ENCODE data around the gene FBXW8.

GRCh38 chr12:115982893-115983765 is 294.4 kb downstream of the MED13L start:
CAGE:
- cytosol, long polyA minus RNA, result no peak
- cytosol, long polyA plus RNA, result no peak
- long polyA plus RNA, result no peak
- nucleus, long polyA minus RNA, result no peak
- nucleus, long polyA plus RNA, result no peak

GRCh38 chr12:116015014-116015338 is 262.5 kb downstream of the MED13L start:
CAGE:
- cytosol, long polyA minus RNA, result no peak
- cytosol, long polyA plus RNA, result no peak
- long polyA plus RNA, result no peak
- nucleus, long polyA minus RNA, result no peak
- nucleus, long polyA plus RNA, result no peak

DNA sequence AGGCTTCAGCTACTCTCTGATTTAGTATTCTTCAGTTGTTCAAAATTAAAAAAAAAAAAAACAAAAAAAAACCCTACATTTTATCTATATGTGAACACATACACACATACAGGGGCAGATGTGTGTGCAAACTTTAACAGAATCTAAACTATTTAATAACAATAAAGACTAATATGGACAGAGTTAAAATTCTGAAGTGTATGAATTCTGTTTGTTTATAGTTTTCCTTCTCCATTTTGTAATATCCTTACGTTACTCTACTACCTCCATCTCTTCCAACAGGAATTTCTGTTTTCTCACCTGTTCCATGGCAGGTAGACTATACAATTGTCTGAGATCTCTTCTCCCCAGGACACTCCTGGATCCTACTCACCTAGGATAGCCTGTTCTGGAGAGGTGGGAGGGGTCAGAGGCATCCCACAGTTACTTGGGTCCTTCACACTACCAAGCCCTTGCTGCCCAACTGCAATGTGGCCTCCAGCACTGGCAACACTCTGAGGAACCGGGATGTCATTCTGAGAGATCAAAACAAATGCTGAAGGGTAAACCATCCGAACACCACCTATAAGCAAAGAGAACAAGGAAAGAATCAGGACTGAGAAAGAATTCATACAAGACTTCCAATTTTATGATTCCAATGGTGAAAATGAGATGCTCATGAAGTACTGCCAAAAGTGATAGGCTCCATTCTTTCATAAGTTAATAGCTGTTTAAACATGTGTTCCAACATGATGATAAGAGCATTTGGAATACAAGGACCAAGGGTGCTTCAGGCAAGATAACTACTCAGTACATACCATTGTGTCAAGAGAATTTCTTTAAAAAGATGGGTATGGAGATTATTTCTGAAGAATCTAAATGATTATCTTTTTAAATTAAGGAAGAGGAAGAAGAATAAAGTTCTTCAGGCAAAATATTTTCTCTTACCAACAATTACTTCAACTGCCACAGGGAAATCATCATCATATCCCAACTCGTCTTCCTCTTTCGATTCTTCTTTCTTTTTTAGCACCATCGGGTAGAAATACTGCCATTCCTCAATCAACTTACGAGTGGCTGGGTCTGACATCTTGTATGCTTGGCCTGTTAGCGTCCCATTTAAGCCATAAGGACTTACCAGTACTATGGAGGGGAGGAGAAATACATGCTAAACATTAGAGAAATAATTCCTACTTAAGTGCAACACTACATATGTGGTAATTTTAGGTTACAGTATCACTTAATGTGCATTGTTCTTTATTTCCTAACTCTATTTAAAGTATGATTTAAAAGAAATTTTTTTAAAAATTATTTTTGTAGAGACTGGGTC is 258.2 kb downstream of the MED13L start:
CAGE:
- cytosol, long polyA minus RNA, result no peak
- cytosol, long polyA plus RNA, result no peak
- long polyA plus RNA, result no peak
- nucleus, long polyA minus RNA, result no peak
- nucleus, long polyA plus RNA, result no peak

GRCh38 chr12:116064711-116065175 is 212.8 kb downstream of the MED13L start:
CAGE:
- cytosol, long polyA minus RNA, result no peak
- cytosol, long polyA plus RNA, result no peak
- long polyA plus RNA, result no peak
- nucleus, long polyA minus RNA, result no peak
- nucleus, long polyA plus RNA, result no peak

CAGE:
- cytosol, long polyA minus RNA, result no peak
- cytosol, long polyA plus RNA, result no peak
- long polyA plus RNA, result no peak
- nucleus, long polyA minus RNA, result no peak
- nucleus, long polyA plus RNA, result no peak
These were observed 1.3 kb downstream of the MED13L start for GRCh38 chr12:116276326-116276531.

CAGE:
- cytosol, long polyA minus RNA, result no peak
- cytosol, long polyA plus RNA, result no peak
- long polyA plus RNA, result no peak
- nucleus, long polyA minus RNA, result no peak
- nucleus, long polyA plus RNA, result no peak
These were observed 59.2 kb upstream of the MED13L start for GRCh38 chr12:116336658-116337189.

CAGE:
- cytosol, long polyA minus RNA, result no peak
- cytosol, long polyA plus RNA, result no peak
- long polyA plus RNA, result no peak
- nucleus, long polyA minus RNA, result no peak
- nucleus, long polyA plus RNA, result no peak
These were observed 68.6 kb upstream of the MED13L start for GRCh38 chr12:116345979-116346560.

DNA sequence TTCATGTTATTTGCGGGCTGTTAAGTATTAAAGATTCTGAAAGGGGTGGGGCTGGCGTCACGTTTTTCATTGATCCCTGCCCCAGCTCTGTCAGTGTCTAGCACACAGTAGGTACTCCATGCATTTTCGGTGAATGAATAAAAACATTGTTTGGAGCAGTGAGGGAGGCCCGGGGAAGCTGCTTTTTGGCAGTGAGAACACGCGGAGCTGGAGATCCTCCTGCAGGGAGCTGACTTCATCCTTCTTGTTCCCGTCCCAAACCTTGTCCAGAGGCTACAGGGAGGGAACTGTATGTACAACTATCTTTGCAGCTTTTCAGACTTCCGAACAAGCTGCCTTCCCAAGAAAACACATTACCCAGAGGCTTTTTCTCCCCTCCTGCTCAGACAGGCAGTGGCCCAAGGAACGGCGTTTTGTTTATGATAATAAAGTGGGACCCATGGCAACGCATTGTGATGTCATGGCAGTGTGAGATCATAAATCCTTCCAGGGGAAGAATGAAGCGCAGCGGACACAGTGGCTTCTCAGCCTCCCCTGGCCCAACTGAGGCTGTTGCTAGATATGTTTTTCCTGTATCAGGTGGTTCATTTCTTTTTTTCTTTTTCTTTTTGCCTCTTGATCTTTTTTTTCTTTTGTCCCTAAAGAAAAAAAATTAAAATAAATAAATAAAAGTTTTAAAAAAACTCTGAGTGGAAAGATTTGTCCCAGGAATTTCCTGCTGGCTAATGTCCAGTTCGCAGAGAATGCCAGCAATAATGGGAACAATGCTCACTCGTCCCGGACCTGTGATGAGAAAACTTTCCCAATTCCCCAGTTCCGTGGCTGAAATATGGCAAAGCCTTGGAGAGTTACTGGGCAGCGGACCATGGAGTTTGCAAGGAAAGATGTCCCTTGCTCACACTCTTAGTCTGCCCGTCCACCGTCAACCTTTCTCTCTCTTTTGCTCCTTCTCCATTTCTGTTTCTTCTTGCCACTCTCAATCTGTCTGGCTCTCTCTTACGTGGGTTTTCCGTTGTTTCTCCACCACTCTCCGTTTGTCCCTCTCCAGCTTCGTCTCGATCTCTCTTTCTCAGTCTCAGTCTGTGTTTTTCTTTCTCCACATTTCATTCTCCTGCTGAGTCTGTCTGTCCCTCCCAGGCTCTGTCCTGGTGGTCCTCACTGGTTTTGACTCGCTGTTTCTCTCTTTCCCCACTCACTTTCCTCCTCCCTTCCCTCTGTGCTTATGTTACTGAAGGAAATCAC is 103.4 kb upstream of the MAP1LC3B2 start:
CAGE:
- cytosol, long polyA minus RNA, result no peak
- cytosol, long polyA plus RNA, result no peak
- long polyA plus RNA, result no peak
- nucleus, long polyA minus RNA, result no peak
- nucleus, long polyA plus RNA, result no peak

DNA sequence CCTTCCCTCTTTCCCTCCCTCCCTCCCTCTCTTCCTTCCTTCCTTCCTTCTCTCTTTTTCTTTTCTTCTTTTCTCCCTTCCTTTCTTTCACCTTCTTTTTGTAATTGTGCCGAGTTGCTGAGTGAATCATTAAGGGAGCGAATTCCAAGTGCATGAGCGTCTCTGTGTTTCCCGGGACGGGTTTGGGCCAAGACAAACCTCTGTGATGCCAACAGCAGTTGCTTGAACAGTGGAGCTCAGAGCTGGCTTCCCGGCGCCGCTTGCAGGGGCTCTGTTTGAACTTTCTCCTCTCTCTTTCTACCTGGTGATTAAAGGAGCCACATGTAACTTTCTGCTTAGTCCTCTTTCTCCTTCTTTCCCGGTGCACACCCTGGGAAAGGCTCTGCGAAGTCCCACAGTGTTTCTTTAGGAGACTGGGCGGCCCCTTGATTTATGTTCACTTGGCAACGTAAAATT is 33.7 kb upstream of the MAP1LC3B2 start:
CAGE:
- cytosol, long polyA minus RNA, result no peak
- cytosol, long polyA plus RNA, result no peak
- long polyA plus RNA, result no peak
- nucleus, long polyA minus RNA, result no peak
- nucleus, long polyA plus RNA, result no peak

DNA sequence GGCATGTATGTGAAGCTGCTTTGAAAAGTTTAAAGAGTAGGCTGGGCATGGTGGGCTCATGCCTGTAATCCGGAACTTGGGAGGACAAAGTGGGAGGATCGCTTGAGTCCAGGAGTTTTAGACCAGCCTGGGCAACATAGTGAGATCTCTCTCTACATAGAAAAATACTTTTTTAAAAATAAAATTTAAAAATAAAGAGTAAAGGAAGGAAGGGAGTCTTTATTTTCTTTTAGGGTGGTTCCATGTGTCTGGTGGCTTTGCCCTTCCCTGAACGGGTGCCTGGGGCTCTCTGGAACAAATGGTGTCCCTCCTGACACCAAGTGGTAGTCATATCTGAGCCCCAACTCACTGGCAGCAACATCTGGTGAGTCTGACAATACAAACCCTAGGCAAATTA is 42.0 kb downstream of the MAP1LC3B2 start:
CAGE:
- cytosol, long polyA minus RNA, result no peak
- cytosol, long polyA plus RNA, result no peak
- long polyA plus RNA, result no peak
- nucleus, long polyA minus RNA, result no peak
- nucleus, long polyA plus RNA, result no peak

CAGE:
- cytosol, long polyA minus RNA, result no peak
- cytosol, long polyA plus RNA, result no peak
- long polyA plus RNA, result no peak
- nucleus, long polyA minus RNA, result no peak
- nucleus, long polyA plus RNA, result no peak
These were observed 866 bp downstream of the SPRING1 start for GRCh38 chr12:116736967-116737439.

GRCh38 chr12:116855839-116856532 is 25.3 kb downstream of the HRK start:
CAGE:
- cytosol, long polyA minus RNA, result no peak
- cytosol, long polyA plus RNA, result no peak
- long polyA plus RNA, result no peak
- nucleus, long polyA minus RNA, result no peak
- nucleus, long polyA plus RNA, result no peak

GRCh38 chr12:116860924-116861810 is 20.1 kb downstream of the HRK start:
CAGE:
- cytosol, long polyA minus RNA, result no peak
- cytosol, long polyA plus RNA, result no peak
- long polyA plus RNA, result no peak
- nucleus, long polyA minus RNA, result no peak
- nucleus, long polyA plus RNA, result no peak

DNA sequence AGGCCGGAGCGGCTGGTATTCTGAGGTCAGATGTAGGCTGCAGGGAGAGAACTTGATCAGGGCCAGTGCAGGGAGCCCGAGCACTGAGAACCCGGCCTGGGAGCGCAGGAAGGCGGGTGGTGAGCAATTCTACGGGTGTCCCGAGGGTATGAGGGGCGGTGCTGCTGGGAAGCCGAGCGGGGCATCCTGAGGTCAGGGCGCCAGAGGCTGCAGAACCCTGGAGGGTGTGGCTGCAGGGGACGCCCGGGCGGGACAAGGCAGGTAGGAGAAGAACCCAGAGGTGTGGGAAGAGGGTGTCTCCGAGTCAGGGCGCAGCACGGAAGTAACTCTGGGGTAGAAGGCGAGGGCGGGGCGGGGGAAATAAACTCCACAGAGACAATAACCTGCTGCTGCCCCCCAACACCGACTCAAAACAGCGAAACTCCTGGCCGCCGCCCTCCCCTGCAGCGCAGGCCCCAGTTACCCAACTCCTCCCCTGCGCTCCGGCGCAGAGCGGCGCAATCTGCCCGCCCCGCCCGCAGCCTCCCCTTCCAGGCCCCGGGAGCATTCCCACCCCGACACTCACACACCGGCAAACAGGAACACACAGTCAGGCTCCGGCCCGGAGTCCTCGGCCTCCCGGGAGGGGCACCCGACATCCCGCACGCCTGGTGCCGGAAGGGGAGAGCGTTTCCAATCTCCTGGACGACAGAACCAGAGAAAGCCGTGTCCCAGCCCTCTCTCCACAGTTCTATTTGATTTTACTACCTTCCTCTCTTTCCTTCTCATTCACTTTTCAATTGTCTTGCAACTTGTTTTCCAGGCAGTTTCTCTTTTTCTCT is 2.5 kb downstream of the HRK start:
CAGE:
- cytosol, long polyA minus RNA, result no peak
- cytosol, long polyA plus RNA, result no peak
- long polyA plus RNA, result no peak
- nucleus, long polyA minus RNA, result no peak
- nucleus, long polyA plus RNA, result no peak

DNA sequence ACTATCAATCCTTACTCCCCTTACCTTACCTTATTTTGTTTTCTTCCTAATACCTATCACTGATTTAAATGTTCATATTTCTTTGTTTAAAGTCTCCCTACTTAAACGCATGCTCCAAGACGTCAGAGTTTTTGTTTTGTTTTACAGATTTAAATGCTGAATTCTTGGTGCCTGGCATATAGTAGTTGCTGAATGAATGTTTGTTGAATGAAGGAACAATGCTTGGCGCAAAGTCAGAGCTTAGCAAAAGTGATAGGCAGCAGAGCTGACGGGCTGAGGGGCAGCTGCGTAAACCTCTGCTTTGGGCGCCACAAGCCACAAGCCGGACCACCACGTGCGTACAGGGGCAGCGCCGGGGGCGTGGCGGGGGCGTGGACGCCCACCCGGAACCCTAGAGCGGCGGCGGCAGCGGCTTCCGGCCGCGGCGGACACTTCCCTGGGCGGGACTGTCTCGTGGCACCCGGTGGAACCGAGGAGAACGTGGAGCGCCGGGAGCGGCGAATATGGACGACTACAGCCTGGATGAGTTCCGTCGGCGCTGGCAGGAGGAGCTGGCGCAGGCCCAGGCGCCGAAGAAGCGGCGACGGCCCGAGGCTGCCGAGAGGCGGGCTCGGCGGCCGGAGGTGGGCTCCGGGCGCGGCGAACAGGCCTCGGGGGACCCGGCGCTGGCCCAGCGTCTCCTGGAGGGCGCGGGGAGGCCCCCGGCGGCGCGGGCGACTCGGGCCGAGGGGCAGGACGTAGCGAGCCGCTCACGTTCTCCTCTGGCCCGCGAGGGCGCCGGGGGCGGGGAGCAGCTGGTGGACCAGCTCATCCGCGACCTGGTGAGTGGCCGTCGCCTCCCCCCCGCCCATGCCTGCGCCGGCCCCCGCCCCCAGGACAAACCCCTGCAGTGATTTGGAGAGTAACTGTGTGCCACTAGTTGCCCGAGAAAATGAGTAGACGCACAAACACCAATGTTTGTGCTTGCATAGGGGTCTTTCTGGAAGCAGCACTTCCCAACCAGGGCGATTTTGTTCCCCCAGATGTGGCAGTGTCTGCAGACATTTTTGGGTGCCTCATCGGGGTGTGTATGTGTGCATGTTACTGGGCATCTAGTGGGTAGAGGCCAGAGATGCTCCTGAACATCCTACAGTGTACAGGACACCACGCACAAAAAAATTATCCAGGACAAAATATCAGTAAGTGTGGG is at the start of gene FBXW8:
FBXW8 (plus strand) TSS at position 416 of the 1,189 bp plus-strand sequence.
CAGE:
- cytosol, long polyA minus RNA, result start-site peak on the plus strand centred at position 445 of the sequence, 29 bp wide, 13 reads
- cytosol, long polyA plus RNA, result no peak
- long polyA plus RNA, result no peak
- nucleus, long polyA minus RNA, result start-site peak on the plus strand centred at position 470 of the sequence, 28 bp wide, 29 reads
- nucleus, long polyA plus RNA, result no peak

DNA sequence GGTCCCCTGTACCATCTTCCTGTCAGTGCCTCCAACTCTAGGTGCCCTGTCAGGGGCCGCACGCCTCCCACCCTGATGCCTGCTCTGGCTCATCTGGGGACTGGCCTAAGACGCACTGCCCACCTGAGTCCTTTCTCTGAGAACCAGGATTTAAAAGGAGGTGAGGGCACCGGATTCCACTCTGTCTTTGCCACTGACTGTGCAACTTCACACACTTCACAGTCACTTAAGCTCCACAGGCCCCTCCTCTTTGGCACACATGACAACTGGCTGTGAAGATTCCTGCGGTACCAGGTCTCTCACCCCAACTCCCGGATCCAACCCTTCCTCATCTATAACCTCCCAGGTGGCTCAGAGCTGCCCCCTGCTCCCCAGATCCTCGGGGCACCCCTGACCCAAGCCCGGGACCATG is 45.4 kb downstream of the TESC start:
CAGE:
- cytosol, long polyA minus RNA, result no peak
- cytosol, long polyA plus RNA, result no peak
- long polyA plus RNA, result no peak
- nucleus, long polyA minus RNA, result no peak
- nucleus, long polyA plus RNA, result no peak

GRCh38 chr12:117111759-117112136 is 12.5 kb upstream of the TESC start:
CAGE:
- cytosol, long polyA minus RNA, result no peak
- cytosol, long polyA plus RNA, result no peak
- long polyA plus RNA, result no peak
- nucleus, long polyA minus RNA, result no peak
- nucleus, long polyA plus RNA, result no peak

GRCh38 chr12:117142819-117143797 is 43.9 kb upstream of the TESC start:
CAGE:
- cytosol, long polyA minus RNA, result no peak
- cytosol, long polyA plus RNA, result no peak
- long polyA plus RNA, result no peak
- nucleus, long polyA minus RNA, result no peak
- nucleus, long polyA plus RNA, result no peak

CAGE:
- cytosol, long polyA minus RNA, result no peak
- cytosol, long polyA plus RNA, result no peak
- long polyA plus RNA, result no peak
- nucleus, long polyA minus RNA, result no peak
- nucleus, long polyA plus RNA, result no peak
These were observed 165.8 kb downstream of the KSR2 start for GRCh38 chr12:117803013-117803411.

CAGE:
- cytosol, long polyA minus RNA, result no peak
- cytosol, long polyA plus RNA, result no peak
- long polyA plus RNA, result no peak
- nucleus, long polyA minus RNA, result no peak
- nucleus, long polyA plus RNA, result no peak
These were observed 18.6 kb downstream of the RFC5 start for GRCh38 chr12:118034703-118035883.